ENCODE measurements around a stretch of chr14.

- RRBS: no CpG with 5 or more reads among the region's 11 CpGs
These were observed 625 bp downstream of the ALDH6A1 start for GRCh38 chr14:74083559-74084097.

- RRBS: no CpG with 5 or more reads among the region's 8 CpGs
These were observed 21.7 kb upstream of the VRTN start for GRCh38 chr14:74326551-74327012.

DNA sequence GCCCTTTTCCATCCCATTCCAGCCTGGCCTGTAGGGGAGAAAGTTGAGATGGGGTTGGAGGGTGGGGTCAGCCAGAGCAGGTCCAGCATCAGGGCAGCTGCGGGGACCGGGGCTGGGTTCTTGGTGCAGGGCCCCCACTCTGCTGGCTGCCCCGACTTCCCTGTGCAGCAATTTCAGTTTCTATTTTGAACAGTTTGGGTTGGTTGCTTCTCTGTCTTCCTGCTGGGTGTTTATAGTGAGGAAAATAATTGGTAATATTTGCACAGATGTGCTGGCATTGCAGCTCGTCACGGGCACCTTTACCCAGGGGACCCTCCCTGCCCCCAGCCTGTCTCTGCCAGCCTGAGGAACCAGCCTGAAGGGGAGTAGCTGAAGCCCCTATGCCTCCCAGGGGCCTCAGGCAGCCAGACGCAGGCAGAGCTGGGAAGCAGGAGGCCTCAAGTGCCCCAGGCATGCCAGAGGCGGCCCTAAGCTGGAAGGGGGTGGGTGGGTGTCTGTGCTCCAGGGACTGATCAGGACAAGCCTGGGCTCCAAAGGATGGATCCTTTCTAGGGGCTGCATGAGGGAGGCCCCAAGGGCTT is 23.2 kb downstream of the SYNDIG1L start:
- RRBS: no CpG with 5 or more reads among the region's 7 CpGs

- RRBS: no CpG with 5 or more reads among the region's 25 CpGs
These were observed 1.1 kb downstream of the NPC2 start for GRCh38 chr14:74491748-74492686.

GRCh38 chr14:74506970-74507680 is 13.6 kb downstream of the ISCA2 start:
- RRBS: no CpG with 5 or more reads among the region's 10 CpGs

DNA sequence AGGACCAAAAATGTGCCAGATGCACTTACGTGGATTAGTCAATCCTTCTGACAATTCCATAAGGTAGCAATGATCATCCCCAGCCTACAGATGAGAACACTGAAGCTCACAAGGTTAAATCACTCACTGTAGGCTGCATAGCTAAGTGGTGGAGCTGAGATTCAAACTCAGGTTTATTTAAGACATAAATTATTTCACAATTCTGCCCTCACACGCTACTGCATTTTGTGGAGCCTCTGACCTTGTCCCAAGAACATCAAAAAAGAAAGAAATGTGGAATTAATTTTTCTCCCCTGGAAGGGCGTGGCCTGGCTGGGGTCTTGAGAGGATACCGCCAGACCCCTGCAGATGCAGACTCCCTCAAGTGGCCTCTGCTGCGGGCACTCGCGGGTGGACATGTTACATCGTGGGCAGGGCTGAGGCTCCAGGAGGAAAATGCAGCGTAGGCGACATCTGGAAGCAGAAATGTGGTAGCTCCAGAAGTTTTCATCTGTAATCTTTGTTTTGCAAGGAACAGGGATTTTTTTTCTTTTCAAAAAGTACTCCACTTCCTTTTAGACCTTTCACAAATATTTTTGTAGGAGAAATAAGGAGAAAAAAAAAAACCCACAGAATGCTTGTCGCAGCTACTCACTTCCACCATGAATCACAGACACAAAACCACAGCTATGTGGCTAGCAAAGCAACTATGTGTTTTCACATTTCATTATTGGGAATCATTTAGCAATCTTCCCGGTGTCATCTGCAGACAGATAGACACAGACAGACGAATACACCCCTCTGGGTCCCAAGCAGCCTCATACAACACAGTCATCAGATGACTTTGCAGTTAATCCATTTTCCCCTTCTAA is 40.4 kb downstream of the LTBP2 start:
- RRBS: no CpG with 5 or more reads among the region's 13 CpGs

GRCh38 chr14:74593554-74593975 is 18.5 kb downstream of the LTBP2 start:
- RRBS: no CpG with 5 or more reads among the region's 4 CpGs

- RRBS: no CpG with 5 or more reads among the region's 4 CpGs
These were observed 34.3 kb downstream of the PROX2 start for GRCh38 chr14:74841422-74842188.

GRCh38 chr14:74854890-74855452 is 21.0 kb downstream of the PROX2 start:
- RRBS: no CpG with 5 or more reads among the region's 7 CpGs

GRCh38 chr14:75003208-75003953 is 660 bp downstream of the EIF2B2 start:
- RRBS: no CpG with 5 or more reads among the region's 19 CpGs

- RRBS: no CpG with 5 or more reads among the region's 8 CpGs
These were observed 10.5 kb downstream of the TMED10 start for GRCh38 chr14:75165610-75166553.

DNA sequence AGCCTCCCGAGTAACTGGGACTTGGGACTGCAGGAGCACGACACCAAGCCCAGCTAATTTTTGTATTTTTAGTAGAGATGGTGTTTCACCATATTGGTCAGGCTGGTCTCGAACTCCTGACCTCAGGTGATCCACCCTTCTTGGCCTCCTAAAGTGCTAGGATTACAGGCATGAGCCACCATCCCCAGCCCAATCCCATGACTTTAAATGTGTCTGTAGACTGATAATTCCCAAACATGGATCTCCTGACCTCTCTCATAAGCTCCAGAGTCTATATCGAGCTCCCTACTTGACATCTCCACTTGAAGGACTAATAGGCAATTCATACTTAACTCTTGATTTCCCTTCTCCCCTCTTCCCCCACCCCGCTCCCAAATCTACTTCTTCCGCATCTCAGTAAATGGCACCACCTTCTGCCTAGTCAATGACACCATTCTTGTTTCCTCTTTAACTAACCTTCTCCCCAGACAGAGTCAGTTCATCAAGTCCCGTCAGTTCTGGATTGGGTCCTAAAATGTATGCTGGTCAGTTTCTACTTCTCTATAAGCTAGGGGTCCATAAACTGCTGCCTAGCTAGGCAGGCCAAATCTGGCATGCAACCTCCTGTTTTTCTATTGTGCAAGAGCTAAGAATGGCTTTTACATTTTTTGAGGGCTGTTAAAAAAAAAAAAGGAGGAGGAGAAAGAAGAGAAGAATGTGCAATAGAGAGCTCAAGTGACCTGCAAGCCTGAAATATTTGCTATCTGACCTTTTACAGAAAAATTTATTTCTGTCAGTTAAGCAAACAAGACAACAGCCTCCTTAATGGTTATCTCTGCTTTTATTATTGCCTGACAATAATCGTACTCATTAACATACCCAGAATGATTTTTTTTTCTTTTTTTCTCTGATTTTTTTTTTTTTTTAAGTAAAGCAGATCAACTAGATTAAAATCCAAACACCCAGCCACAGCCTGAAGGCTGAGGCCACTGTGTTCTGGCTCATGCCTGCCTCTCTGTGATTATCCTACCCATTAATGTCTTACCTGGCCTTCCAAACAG is 6.3 kb upstream of the TMED10 start:
- RRBS: no CpG with 5 or more reads among the region's 8 CpGs

GRCh38 chr14:75184015-75184404 is 7.6 kb upstream of the TMED10 start:
- RRBS: no CpG with 5 or more reads among the region's 5 CpGs

GRCh38 chr14:75273305-75274009 is 5.2 kb upstream of the FOS start:
- RRBS: no CpG with 5 or more reads among the region's 11 CpGs

GRCh38 chr14:75292350-75292687 is 13.7 kb downstream of the FOS start:
- RRBS: no CpG with 5 or more reads among the region's 5 CpGs

DNA sequence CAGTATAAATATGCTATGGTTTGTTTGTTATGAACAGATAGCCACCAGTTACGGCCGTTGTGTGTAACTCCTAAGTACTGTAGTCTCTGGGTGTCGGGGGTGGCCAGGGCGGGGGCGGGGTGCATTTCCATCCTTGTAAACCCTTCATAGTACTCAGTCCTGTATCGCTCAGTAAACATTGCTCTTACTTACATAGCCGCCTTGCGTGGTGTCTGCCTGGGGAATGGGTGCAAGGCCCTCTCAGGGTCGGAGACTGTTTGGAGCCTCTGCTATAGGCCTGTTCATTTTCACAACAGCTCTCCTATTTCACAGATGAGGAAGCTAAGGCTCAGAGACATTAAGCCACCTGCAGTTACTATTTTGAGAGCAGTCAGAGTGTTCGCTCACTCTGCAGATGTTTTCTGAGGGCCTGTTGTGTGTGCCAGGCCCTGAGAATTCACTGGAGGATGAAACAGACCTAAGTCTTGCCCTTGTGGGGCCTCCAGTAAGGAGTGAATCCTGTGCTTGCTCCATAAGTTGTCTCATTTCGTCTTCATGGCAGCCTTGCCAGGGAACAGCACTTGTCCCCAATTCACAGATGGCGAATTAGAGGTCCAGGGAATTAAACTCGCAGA is 42.5 kb downstream of the JDP2 start:
- RRBS: no CpG with 5 or more reads among the region's 13 CpGs

GRCh38 chr14:75522943-75523469 is 737 bp downstream of the BATF start:
- RRBS: no CpG with 5 or more reads among the region's 1 CpG

DNA sequence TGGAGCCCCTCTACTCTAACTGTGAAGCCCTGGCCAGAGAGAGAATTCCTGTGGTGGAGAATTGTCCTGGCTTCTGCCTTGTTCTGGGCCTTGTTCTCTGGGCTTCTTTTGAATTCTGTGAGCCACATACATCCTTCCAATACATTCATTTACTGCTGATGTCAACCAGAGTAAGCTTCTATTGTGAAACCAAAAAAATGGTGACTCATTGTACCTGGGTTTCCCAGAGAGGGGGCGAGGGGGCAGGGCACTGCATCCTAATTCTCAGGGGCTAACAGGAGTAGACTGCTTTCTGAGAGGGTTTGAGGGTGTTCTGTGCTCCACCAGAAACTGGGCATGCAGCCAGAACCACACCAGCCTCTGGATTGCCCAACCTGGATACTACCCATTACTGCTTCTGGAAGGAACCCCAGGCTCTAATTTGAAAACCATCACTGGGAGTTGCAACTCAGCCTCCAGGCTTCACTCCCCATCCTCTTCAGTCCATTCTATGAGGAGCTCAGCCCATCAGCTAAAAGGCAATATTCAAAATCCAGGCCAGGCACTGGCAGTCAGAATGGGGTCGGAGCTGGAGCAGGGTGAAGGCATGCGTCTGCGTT is 18.6 kb upstream of the FLVCR2 start:
- RRBS: no CpG with 5 or more reads among the region's 4 CpGs

- RRBS: no CpG with 5 or more reads among the region's 11 CpGs
These were observed 9.3 kb downstream of the ERG28 start for GRCh38 chr14:75651293-75651940.